Anterior vena cava (tissue), 1 donor: ENCODE measurements around a stretch of chr22.

- PRO-cap, result no peak
Observed at GRCh38 chr22:50576437-50577112, 1.7 kb downstream of the CPT1B start.

DNA sequence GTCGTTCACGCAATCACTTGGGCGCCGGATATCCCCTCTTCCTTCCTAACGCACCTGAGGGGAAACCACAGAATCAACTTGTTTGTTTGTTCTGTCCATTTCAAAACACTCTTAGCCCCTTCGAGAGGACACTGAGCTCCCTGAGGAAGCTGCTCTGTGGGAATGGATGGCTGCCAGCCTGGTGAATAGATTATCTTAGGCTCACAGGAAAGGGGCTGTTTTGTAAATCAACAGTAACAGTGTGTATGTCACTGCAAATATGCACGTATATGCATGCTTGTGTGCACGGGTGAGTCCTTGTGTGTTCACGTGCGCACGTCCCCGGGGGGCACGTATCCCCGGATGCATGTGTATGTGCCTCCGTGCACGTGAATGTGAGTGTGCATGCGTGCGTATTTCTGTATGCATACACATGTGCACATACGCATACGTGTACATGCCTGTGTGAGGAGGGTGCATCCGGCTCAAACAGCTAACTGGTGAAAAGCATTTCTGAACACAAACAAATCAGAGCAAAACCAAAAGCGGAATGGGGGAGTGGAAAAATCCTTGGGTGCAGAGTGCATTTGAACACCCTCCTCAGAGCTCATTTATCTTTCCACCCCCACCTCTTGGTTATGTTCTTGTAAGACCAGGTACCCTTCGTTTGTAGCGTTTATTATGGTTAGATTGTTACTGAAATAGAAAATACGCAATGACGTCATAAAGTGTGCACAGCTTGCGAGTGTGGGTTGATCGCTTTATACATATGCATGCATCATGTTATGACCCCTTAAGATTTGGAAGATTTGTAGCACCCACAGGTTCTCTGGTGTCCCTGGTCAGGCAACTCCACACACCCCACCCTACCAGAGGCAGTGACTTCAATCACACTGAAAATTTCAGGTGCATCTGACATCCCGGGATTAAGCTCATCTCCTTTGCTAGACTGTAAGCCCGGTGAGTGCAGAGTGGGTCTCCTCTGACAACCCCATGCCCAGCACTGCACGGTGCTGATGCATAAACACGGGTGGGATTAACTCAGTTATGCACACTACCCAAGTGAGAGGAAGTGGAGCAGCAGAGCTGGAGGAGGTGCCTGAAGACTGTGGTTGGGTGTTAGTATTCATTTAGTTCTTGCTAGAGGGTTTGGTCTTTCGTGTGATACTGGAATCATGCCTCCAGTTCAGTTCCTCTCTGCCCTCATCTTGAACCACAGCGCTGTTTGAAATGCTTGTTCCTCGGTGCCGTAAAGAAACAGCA lies 6.9 kb downstream of the ARSA start:
- PRO-cap, result no peak

DNA sequence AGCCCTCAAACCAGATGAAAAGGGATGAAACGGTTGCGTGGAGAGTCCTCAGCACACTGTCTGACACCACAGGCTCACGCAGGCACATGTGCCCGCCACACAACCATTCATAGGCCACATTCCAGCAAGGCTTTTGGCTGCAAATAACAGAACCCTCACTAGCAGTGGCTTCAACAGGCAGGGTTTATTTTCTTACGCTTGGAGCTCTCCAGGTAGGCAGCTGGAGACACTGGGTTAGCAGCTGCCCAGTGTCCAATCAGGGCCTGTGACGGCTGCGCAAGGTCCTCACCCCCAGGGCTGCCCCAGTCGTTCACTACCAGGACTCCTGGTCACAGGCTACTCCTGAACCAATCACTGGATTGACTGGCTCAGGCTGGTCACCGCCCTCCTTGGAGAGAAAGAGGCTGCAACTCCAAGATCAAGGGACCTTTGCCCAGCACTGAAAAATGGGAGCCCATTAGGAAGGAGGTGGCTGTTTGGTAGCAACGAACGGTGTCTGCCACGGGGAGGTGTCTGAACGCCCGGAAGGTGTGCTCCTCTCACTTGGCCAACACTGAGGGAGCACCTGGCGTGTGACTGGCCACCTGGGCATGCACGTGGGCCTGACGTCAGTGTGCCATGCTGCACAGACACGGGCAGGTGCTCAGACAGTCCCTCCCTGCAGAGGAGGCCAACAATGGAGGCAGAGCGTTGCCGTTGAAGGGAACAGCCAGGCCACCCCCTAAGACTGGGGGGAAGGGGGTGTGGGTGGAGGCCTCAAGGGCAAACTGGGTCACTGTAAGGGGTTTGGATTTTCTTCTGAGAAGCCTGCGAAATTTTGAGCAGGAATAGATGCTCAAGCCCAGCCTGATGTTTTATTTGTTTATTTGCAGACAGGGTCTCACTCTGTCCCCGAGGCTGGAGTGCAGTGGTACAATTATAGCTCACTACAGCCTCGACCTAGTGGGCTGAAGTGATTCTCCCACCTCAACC lies 5.1 kb downstream of the ARSA start:
- PRO-cap, result no peak

GRCh38 chr22:50670461-50671115 lies 42.6 kb upstream of the ARSA start:
- PRO-cap, result no peak

DNA sequence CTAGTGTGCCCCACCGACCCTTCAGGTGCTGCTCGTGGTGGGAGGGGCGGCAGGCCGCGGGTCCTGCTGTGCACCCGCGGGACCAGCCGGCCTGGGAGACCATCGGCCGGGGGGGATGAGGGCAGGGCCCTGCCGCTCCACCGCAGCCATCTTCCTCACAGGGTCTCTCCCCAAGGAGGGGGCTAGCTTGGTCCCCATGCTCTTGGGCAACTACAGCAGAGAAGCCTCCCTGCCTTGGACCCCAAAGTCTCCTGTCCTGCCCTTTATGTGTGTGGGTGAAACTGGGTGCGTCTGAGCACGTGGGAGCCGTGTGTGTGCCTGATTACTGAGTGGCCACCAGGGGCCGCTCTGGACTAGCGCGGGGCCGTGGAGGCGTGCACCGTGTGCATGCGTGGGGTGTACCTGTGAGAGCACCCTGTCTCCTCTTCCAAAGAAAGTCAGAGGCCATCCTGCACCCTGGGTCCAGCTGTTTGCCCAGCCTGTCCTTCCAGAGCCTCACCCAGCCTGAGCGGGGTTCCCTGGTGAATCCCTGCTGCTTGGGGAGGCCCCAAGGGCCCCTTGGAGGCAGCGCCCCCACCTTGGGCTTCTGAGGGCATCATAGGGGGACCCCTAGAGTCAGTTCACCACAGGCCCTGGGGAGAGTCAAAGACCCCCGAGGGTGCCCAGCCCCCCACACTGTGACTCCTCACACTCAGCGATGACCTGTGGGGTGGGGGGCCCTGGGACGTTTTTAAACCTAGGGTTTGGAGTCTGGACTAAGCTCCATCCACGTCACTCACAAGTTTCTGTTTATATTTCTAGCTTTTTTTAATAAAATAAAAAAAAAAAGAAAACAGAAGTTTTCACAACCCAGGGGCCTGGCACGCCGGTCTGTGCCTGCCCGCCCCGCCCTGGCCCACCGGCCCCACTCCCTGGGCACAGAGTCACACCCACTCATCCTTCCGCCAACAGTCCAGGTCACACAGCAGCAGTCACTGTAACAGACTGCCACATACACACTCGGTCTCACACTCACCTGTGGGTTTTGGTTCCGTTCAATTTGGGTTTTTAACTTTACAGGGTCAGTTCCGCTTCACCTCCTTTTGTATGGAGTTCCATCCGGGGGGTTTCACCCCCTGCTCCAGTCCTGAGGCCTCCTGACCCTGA lies 5.7 kb upstream of the ACR start:
- PRO-cap, result no peak